Penis (tissue), 1 donor: ENCODE measurements around the gene DNALI1.

DNA sequence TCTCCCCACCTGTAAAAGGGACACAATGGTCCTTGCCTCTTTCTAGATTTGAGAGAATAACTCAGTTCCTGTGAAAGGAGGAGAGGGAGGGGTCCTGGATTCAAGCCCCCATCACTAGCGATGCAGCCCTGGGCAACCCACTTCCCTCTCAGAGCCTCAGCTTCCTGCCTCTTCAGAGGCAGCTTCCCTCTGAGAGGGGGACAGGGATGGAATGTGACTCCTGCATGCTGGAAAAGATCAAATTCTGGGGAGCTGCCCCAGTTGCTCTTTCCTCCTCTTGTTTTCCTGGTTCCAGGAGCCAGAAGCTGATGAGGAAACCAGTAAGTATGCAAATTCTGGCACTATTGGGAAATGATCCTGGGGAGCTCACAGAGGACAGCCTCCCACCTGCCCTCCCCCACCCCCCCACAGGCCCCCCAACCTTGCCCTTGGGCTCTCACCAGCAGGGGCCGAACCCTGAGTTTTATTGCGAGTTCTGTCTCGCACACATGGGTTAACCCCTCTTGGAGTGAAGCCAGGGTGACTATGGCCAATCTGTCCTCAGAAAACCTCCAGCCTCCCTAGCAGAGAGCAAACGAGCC, 11.7 kb downstream of the ZC3H12A start:
- PRO-cap: no peak

- PRO-cap: no peak
Measured at GRCh38 chr1:37518742-37519333, 4.3 kb upstream of the MEAF6 start.

GRCh38 chr1:37556499-37557469, at the start of gene DNALI1:
Gene DNALI1 (plus strand): TSS chr1:37556940.
- PRO-cap: bidirectional peak, plus-strand start at chr1:37556980, minus-strand start at chr1:37556822

- PRO-cap: no peak
Measured at GRCh38 chr1:37561246-37562549, 5.0 kb downstream of the DNALI1 start.

GRCh38 chr1:37691364-37692063, 802 bp upstream of the CDCA8 start:
- PRO-cap: no peak

DNA sequence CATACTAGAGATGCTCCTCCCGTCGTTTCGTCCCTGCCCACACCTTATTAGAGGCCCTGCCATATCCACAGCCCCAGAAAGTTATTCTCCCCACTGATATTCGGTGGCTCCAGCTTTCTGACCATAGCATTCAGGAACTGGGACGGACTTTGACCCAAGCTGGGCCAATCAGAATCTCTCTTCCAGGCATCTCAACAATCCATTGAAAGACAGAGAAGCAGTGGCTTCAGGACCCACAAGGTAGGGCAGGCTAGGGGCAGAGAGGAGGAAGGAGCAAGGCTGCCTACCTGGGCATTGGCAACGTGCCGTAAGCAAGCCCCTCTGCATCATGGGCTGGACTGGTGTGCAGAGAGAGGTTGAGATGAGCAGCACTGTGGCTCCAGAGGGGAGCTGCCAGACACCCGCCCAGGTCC, 32.5 kb downstream of the EPHA10 start:
- PRO-cap: no peak

GRCh38 chr1:38000818-38001123, 4.5 kb downstream of the FHL3 start:
- PRO-cap: bidirectional peak, plus-strand start at chr1:38000939, minus-strand start at chr1:38000881

- PRO-cap: unidirectional peak, plus-strand start at chr1:38004191
Measured at GRCh38 chr1:38003975-38004393, 1.3 kb downstream of the FHL3 start.

GRCh38 chr1:38004394-38005229, 702 bp downstream of the FHL3 start:
- PRO-cap: bidirectional peak, plus-strand start at chr1:38005179, minus-strand start at chr1:38005098

GRCh38 chr1:38026911-38027436, 14.4 kb downstream of the UTP11 start:
- PRO-cap: no peak

- PRO-cap: no peak
Measured at GRCh38 chr1:38270316-38270930, 223.8 kb upstream of the POU3F1 start.

DNA sequence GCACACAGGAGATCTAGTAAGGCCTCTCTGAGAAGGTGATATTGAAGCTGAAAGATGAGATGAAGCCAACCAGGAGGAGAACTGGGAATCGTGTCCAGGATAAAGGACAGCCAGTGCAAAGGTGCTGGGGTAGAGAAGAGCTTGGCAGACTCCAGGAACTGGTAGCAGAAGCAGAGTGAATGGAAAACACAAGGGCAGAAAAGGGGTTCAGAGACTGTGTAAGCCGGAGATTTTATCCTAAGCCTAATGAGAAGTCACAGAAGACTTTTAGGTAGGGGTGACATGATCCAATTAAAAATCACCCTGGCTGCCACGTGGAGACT, 279.8 kb downstream of the RRAGC start:
- PRO-cap: no peak

- PRO-cap: no peak
Measured at GRCh38 chr1:38993729-38994043, 2.6 kb downstream of the AKIRIN1 start.

GRCh38 chr1:39047073-39047700, 21.0 kb downstream of the NDUFS5 start:
- PRO-cap: no peak

- PRO-cap: unidirectional peak, plus-strand start at chr1:39048150
Measured at GRCh38 chr1:39048009-39048447, 21.9 kb downstream of the NDUFS5 start.

- PRO-cap: unidirectional peak, minus-strand start at chr1:39081968
Measured at GRCh38 chr1:39081882-39082075, 55.6 kb downstream of the NDUFS5 start.

DNA sequence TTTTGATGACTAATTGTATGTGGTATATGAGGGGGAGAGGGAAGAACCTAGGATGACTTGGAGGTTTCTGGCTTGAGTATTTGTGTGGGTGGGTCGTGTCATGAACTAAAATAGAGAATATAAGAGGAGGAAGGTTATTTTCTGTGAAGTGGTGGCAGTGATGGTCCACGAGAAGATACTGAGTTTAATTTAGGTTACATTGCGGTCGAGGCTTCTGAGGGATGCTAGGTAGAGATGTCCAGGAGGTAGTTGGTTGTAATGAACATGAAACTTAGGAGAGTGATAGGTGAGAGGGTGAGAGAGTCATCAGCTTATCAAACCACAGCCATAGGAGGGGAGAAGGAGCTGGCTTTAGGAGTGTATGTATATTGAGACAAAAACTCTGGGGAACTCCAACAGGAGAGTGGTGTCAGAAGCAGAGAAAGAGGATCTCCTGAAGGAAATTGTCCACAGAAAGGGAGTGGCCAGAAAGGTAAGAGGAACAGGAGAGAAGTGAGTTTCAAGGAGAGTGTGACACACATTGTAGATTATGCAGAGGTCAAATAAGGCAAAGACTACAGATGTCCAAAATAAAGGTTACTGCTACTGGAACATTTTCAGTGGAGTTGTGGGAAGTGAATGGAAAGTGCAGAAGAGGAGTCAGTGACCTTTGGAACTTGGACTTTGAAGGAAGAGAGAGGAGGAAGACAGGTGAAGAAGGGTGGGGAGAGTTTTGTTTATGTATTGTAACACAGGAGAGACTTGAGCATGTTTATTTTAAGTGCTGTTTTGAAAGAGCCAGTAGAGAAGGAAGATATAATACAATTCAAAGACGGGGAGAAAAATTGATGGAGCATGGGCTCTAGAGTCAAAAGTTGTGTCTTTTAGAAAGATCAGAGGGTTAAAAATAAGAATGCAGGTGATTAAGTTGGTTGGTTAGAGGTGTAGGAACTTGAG, 88.9 kb upstream of the MACF1 start:
- PRO-cap: no peak

DNA sequence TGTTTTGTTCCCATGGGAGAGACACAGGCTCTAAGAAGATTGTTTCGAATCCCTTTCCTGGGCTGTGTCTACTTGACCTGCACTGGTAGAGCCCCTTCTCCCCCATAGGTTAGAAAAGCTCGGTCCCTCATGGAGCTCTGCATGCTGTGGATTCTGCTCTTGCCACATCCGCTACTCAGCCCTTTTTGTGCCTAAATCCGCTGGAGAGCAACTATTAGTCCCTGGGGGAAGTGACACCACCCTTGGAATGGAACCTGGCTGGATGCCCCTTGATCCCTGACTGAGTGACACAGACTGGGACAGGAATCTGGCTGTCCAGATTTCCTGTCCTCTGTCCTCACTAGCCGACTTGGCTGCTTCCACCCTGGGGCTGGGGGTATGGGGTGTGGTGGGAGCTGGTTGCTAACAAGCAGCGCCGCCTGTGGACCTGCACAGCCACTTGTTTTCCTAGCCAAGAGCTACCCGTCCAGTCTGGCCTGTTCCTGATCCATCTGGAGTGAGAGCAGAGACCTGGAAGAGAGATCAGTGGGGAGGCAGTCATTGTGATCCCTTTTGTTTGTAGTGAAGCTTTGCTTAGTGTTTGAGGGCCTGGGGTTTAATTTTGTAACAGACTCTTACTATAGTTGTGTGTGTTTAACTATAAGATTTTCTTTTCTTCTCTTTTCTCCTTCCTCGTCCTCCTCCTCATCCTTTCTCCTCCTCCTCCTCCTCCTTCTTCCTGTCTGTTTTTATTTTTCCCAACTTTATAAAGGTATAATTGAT, 71.5 kb upstream of the MACF1 start:
- PRO-cap: bidirectional peak, plus-strand start at position 505 of the sequence, minus-strand start at position 187 of the sequence

- PRO-cap: no peak
Measured at GRCh38 chr1:39196702-39197230, 7.7 kb upstream of the MACF1 start.

- PRO-cap: no peak
Measured at GRCh38 chr1:39216311-39216871, 11.9 kb downstream of the MACF1 start.